Thoracic aorta (tissue), 1 donor: ENCODE measurements around a stretch of chr22.

DNA sequence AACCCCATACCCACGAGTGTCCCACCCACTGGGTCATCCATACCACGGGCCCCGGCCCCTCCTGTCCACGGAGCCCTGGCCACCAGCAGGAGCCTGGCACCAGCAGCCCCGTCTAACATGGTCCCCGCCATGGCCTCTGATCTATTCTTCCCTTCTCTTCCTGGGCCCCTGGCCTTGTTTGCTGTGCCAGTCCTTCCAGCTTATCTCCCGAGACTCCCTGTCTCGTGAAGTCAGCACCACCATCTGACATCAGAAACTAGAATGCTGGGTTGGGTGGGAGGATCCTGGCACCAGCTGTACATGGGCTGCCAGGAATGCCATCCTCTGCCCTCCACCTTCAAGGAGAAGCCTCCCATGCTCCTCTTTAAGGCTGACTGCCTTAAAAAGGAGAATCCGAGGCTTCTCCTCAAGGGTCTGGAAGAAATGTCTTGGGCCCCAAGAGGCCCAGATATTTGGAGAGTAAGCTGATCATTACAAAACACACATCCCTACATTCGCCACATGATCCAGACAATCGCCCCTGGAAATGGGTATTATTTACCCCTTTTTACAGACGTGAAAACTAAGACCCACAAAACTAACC, 3.4 kb upstream of the CERK start:
- RAMPAGE, long total RNA = no peak

DNA sequence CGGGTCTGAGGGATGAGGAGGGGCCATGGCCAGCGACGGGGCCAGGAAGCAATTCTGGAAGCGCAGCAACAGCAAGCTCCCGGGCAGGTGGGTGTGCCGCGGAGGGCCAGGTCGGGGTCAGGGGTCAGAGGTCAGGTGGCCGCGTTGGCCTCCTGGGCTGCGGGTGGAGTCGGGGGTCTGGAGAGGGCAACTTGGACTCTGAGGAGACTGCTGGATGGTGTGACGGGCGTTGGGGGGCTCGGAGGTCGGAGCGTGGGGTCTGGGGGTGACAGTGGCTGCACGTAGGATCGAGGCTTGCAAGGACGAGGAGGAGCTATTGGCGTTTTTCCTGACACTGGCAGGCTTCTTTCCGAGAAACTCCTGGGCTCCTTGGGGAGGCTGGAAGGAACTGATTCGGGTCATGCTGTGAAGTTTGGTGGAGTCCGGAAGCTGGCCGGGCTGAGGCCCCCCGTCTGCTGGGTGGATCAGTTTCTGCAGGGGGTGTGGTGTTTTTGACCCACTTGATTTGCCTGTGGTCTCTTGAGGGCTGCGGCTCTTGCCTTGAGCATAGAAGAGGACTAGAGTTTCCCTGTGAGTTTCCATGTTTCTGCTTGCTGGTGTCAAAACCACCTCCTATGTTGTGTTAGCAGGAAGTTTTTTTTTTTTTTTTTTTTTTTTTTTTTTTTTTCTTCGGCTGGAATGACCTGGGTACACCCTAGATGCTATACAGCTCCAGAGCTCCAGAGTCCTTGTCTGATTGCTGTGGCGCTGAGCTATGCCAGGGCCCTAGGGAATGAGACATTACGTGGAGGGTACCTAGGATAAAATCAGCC, 518 bp downstream of the TBC1D22A start:
- RAMPAGE, long total RNA = no peak

DNA sequence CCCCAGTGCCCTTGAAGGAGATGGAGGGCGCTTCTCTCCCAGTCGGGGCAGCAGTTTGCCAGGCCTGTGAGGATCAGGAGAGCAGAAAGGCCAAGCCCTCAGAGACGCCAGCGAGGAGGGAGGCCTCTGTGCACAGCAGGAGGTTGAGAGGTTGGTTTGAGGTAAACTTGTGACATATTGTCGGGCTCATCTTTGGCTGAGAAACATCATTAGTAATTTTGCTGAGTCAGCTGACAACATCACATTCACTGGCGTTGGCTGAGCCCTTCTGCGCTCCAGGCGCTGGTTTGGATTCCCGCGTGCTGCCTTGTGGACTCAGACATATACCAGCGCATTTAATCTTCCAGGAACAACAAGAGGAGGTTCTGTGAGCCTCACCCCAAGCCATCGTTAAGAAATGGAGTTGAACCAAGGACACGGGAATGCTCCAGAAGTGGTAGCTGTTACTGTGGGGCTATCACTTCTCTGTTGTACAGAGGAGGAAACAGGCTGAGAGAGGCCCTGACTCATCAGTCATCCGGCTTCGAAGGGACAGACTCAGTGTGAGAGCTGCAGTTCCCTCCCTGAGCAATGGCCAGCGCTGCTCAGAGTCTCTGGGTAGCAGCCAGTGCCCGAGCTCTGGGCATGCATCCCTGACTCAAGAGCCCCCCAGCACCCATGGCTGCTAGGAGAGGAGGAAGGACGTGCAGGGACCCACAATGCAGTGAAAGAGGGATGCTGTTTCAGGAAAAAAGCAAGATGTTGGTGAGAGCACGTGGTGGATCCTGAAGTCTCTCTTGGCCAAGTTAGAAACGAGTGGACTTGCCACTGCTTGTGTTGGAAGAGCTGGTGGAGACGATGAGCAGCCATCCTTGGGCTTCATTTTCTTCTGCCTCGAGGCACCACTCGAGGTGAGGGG, 291.3 kb downstream of the TBC1D22A start:
- RAMPAGE, long total RNA = no peak

DNA sequence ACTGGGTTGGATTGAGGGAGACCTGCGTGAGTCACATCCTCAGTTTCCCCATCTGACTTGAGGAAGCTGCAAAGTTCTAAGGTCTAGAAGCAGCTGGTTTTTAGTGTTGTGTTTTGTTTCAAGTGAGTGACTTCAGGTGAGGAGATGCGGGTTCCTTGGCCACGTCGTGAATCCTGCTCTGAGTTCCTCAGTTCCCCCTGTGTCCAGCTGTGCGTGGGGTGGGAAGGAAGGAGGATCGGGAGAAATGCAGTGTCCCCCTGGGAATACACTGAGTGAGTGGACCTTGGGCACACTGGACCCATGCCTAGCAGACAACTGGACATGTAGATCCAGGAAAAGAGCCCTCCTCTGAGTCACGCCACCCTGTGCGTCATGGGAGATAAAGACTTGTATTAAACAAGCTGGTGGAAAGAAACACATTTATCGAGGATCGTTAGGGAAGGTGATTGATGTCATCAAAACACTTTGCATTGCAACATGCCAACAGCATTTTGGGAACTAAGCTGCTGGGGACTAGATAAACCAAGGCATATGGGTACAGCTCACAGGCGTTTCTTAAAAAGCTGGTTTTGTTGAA, 303.3 kb downstream of the TBC1D22A start:
- RAMPAGE, long total RNA = no peak

GRCh38 chr22:47282366-47282752, 519.9 kb downstream of the TBC1D22A start:
- RAMPAGE, long total RNA = no peak

GRCh38 chr22:47295599-47296076, 533.2 kb downstream of the TBC1D22A start:
- RAMPAGE, long total RNA = no peak

DNA sequence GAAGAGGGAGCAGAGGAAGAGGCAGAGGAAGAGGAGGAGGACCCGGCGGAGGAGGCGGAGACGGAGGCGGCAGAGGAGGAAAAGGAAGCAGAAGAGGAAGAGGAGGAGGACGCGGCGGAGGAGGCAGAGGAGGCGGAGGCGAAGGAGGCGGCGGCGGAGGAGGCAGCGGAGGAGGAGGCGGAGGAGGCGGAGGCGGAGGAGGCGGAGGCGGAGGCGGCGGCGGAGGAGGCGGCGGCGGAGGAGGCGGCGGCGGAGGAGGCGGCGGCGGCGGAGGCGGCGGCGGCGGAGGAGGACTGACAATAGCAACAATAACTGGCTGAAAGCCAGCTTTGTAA, 616.6 kb downstream of the TBC1D22A start:
- RAMPAGE, long total RNA = no peak

DNA sequence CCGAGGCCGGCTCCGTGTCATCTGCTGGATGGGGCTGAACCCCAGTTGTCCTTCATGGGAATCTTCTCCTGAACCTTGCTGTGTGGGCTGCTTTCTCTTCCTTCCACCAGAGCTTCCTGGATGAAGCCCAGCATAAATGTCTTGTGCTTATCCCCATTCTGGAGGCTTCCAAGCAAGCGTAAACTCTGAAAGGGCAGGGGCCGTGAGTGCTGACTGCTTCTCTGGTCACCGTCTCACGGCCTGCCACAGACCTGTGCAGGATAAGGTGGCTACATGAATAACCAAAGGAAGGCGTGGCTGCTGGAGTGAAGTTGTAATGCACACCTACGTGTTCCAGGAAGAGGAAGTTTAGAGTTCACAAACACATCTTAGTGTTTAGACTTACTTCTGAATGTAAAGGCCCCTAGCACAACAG, 724.4 kb downstream of the TBC1D22A start:
- RAMPAGE, long total RNA = no peak

- RAMPAGE, long total RNA = no peak
These were observed 416.7 kb upstream of the TAFA5 start for GRCh38 chr22:48072722-48073037.

DNA sequence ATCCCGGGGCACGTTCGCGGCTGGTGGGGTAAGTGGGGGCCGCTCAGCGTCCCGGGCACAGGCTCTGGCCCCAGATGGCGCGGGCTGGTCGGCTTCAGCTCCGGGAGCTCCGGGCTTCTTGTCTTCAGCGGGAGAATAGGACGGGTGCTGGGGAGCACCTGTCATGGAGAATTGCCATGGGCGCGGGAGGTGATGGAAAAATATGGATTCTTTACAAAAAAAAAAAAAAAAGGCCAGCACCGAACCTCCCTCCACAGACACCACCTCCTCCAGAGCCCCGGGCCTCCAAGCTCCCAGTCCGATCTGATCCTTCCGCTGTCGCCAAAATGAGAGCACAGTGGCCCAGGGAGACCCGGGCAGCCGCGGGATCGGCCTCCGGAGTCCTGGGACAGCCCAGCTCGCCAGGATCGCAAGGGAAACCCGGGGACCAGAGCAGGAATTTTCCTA, 1.2 kb downstream of the TAFA5 start:
- RAMPAGE, long total RNA = no peak

DNA sequence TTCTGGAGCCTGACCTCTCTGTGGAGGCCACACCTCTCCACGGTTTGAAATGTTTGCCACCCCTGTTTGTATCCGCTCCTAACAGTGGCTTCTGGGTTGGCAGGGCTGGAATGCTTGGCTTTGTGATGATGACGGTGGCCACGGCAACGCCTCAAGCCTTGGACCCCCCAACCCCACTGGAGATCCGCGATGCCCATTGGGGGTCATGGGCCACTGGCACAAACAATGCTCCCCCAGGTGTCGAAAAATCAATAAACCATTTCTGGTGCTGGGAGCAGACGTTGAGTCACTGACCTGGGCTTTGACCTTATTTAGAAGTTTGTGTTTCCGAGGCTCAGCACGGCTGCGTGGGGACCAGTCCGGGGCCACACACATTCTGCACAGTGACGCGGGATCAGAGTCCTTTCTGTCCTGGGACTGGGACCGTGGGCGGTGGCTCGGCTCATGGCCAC, 72.2 kb downstream of the TAFA5 start:
- RAMPAGE, long total RNA = no peak

DNA sequence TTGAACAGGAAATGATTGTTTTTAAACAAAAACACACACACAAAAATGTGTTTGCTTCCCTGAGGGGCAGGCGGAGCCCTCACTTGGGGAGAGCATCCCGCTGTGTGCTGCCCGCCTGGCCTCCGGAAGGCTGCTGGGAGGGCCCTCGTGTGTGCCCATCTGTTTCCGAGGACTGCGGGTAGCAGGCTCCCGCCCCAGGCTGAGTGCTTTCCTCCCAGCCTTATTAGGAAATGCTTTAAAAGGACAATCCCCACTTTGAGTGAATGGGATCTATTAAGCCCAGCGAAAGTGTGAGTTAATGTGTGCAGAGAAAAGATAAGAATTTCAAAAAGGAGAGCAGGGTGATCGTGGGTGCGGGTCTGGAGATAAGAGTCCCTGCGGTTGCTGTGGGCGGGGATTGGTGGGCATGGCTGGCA, 77.8 kb downstream of the TAFA5 start:
- RAMPAGE, long total RNA = no peak

GRCh38 chr22:48574831-48575753, 85.7 kb downstream of the TAFA5 start:
- RAMPAGE, long total RNA = no peak

DNA sequence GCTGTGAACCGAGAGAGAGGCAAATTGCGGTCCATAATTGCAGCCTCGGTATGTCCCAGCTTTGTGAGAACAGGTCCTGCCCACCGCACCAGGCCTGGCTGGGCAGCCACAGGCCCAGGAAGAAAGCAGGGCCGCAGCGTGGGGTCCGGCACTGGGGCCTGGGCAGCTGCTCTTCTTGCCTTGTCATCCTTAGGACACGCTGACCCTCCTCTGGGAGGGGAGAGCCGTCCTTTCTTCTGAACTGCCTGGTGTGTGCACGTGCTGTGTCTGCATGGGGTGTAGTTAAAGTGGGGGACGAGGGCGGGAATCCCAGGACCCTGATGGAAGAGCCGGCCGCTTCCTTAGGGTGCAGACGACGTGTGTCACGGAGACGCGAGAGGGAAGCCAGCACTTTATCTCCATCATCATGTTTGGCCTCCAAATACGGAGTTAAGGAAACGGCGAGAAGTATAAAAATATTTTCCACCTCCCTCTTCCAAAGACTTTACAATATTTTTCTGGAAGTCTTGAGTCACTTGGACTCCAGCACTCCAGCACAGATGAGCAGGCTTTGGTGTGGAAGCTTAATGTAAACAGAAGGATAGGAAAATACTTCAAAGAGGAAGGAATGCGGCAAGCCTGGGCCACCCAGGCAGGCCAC, 89.9 kb downstream of the TAFA5 start:
- RAMPAGE, long total RNA = no peak

DNA sequence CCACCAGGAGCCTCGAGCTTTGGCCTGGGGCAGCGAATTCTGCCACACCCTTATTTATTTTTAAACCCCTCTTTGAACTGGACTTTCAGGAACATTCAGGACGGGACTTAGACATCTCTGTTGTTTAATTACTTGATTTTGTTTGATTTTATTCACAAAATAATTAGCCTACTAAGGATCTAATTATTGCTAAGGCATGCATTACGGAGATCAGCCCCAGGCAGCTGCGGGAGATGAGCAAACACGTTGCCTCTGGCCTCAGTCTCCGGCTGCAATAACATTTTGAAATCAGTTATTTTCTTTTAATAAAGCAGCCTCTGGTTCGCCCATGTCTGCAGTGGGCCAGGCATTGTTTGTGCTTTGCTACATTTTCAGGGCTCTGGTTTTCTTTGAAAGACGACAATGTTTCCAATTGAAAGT, 526.5 kb downstream of the TAFA5 start:
- RAMPAGE, long total RNA = no peak

GRCh38 chr22:49057993-49058205, 568.5 kb downstream of the TAFA5 start:
- RAMPAGE, long total RNA = no peak

DNA sequence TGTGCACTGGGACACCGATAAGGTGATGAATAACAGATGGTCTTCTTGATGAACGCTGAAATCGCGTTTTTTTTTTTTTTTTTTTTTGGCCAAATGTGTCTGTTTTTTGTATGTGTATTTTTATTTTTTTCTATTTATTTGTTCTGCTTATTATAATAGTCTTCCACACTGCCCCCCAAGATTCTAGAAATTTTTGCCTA, 577.4 kb downstream of the TAFA5 start:
- RAMPAGE, long total RNA = no peak

DNA sequence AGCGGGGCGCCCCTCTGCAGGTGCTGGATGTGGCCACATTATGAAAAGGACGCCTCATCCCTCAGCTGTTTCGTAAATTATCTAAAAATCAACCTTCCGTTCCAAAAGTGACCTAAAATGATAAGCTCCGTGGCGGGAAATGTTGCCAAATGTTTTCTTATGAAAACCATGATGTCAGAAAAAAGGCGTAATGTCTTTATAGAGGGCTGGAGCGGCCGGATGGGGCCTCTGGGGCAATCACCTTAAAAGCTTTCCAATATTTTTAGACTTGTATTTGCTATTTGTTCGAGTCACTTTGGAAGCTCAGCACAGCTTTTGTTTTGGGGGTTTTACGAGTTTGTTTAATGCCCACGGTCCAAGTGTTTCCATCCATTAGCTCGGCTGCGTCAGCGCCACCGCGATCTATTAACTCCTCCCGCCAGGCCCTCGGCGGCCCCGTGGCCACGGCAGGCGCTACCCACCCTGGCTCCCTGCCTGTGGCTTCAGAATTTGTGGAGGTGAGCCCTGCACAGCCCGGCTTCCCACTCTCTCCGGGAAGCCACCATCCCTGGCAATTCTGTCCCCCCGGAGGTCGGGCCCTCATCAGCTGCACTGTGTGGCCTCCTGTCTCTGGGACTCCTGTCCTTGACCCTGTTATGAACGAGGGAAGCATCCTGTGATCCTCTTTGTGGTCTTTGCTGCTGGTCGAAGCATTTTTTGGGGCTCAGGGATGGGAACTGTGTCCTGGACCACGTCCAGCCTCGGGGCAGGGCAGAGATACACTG, 648.6 kb downstream of the BRD1 start:
- RAMPAGE, long total RNA = no peak

DNA sequence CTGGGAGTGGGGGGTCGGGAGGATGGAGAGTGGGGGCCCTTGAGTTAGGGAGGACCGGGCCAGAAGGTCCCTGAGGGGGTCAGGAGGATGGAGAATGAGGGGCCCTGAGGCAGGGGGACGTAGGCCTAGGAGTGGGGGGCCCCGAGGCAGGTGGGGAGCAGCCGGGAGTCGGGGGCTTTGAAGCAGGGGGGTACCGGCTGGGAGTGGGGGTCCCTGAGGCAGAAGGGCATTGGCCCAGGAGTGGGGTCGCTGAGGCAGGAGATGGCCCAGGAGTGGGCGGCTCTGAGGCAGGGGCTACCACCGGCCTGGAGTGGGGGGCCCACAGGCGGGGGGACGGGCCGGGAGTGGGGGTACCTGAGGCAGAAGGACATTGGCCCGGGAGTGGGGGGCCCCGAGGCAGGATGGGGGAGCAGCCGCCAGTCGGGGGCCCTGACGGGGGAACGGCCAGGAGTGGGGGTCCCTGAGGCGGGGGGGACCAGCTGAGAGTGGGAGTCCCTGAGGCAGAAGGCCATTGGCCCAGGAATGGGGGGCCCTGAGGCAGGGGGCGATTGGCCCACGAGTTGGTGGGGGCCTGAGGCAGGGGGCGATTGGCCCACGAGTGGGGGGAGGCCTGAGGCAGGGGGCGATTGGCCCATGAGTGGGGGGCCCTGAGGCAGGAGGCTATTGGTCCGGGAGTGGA, 490 bp upstream of the BRD1 start:
- RAMPAGE, long total RNA = no peak

DNA sequence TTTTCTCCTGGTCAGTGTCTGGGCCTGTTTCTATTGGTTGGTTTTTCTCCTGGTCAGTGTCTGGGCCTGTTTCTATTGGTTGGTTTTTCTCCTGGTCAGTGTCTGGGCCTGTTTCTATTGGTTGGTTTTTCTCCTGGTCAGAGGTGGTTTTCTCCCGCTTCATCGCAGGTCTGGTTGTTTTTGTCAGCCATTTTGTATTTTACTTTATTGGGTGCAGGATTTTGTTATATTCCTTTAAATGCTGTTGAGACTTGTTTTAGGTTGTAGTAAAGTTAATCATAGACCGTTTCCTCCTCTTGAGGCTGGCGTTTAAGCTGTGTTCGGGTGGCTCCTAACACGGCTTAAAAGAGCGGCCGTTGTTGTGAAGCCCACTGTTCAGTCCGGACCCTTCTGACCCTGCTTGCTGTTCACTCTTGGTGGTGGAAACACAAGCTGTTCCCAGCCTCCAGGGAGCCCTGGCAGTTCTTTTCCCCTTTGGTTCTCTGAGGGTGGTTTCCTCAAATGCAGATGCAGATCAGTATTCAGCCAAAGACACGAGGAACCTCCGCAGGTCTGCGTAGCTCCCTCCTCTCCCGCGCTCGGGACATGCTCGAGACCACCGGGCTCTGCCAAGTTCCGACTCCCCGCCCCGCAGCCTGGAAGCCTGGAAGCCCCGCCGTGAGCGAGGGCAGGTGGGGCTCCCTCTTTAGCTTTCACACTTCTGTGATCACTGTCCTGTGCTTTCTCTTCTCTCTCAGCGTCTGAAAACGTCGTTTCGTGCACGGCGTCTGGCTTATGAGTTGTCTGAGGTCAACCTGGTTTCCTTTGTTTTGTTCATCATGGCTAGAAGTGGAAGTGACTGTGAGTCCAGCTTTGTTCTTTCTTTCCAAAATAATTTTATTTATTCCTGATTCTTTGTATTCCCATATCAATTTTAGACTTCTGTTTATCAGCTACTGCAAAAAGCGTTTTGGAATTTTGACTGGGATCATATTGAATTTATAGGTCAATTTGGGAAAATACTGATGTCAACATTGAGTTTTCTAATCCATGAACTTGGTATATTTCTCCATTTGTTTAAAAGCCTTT, 26.5 kb downstream of the ZBED4 start:
- RAMPAGE, long total RNA = no peak